Frontal cortex (tissue), 2 donors: Measurements from ENCODE around the gene SLC9C2.

DNA sequence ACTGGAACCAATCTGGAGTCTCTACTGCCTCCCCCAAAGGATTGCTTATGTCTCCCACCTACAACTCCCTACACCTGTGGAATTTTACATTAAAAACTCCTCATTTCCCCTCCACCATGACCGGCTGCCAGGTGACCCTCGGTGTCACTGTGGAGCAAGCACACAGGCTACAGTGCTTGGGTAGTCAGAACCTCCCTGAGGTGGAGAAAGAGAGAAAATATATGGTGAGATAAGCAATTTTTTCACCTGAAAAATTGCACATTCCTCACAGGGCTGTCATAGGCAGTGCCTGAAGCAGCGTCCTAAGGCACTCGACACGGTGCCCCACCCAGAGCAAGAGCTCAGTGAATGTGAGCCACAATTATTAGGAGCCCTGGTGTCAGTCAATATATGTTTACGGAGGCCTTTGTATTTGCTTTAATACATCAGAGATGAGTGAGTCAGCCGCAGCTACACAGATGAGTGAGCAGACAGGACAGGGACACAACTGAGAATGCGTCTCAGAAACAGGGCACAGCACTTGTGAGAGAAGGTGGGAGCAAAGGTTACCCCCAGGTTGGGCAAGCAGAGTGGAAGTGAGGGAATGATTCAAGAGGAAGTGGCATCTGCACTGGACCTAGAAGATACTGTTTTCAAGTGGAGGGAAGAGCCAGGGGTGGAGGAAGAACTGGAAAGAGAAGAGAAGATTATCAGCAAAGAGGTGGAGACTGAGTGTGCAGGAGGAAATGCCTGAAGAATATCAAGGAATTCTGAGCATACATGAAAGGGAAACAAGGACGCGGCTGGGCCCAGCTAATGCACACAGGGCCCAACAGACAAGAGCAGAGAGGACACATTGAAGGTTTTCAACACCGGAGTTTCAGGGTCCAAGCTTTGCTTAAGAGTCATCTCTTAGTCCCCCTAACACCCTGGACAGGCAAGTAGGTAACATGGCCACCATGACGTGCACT is 5.2 kb upstream of the PIGC start:
- RAMPAGE, long total RNA, result no peak

GRCh38 chr1:172449910-172450462 is 6.1 kb upstream of the PIGC start:
- RAMPAGE, long total RNA, result no peak

GRCh38 chr1:172515843-172516312 is 17.1 kb upstream of the SUCO start:
- RAMPAGE, long total RNA, result no peak

GRCh38 chr1:172534076-172534424 is 1.1 kb downstream of the SUCO start:
- RAMPAGE, long total RNA, result no peak

GRCh38 chr1:172704070-172704386 is 45.1 kb downstream of the FASLG start:
- RAMPAGE, long total RNA, result no peak

DNA sequence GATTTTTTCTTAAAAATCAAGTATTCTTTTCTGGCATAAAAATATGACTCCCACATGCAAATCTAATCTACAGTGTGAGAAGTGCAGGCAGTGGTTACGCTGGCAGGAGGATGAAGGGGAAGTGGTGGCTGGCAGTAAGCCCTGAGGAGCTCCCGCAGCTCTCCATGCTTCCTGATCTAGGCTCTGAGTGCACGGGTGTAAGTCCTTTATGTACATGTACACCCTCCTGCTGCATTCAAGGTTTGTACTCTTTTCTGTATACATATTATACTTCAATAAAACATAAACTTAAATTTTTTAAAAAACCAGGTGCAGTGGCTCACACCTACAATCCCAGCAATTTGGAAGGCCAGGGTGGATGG is 67.5 kb upstream of the PRDX6 start:
- RAMPAGE, long total RNA, result no peak

GRCh38 chr1:173415494-173416175 is 61.5 kb upstream of the PRDX6 start:
- RAMPAGE, long total RNA, result no peak

GRCh38 chr1:173437576-173438111 is 39.5 kb upstream of the PRDX6 start:
- RAMPAGE, long total RNA, result no peak

DNA sequence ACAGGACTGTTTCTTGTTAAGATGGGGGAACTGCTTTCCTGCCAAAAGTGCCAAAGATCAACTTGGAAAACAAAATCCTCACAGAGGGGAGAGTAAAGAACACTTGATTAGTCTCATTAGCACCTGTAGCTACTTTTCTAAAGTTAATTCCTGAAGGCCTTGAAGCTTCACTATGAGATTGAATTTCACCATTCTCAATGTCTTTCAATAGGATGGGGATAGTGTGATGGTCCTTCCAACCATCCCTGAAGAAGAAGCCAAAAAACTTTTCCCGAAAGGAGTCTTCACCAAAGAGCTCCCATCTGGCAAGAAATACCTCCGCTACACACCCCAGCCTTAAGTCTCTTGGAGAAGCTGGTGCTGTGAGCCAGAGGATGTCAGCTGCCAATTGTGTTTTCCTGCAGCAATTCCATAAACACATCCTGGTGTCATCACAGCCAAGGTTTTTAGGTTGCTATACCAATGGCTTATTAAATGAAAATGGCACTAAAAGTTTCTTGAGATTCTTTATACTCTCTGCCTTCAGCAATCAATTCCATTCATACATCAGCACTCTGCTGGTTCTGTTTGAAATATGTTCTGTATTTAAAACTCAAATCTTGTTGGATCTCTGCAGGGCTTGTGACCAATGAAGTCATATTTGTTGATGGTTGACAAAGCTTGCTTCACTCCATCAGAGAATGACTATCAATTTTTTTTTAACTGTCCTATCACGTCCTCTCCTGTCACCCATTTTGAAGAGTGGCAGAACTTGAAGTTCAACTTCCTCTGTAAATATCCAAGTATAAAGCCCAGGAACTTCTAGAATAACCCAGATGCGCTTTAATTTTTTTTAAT is 10.6 kb downstream of the PRDX6 start:
- RAMPAGE, long total RNA, result no peak

- RAMPAGE, long total RNA, result no peak
Observed at GRCh38 chr1:173488361-173489158, 11.4 kb downstream of the PRDX6 start.

- RAMPAGE, long total RNA, result no peak
Observed at GRCh38 chr1:173602786-173603745, at the start of gene SLC9C2. TSS of gene SLC9C2 (minus strand) at chr1:173603072.

- RAMPAGE, long total RNA, result no peak
Observed at GRCh38 chr1:173862474-173863160, 5.6 kb upstream of the ZBTB37 start.

GRCh38 chr1:173925895-173926234 is 8.7 kb upstream of the SERPINC1 start:
- RAMPAGE, long total RNA, result no peak

DNA sequence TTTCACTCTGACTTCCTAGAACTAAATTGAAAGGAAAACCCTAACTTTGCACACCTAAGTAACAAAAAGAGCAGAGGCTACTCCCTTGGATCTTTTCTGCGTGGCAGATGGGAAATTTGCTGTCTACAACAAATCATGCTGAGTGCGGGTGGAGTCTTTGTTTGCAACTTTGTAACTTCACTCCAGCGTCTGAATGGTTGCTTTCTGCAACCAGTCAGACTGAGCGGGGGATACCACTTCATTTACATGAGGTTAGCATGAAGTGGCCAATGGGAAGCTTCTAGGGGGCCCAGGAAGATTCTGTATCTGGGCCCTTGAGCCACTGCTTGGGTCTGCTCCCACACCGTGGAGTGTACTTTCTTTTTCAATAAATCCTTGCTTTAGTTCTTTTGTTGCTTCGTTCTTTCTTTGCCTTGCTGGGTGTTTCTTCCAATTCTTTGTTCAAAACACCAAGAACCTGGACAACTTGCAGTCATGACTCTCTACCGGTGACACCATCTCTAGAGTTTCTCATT is 55.6 kb upstream of the RC3H1 start:
- RAMPAGE, long total RNA, result no peak

- RAMPAGE, long total RNA, result no peak
Observed at GRCh38 chr1:174680593-174681067, 232.9 kb downstream of the GPR52 start.

- RAMPAGE, long total RNA, result no peak
Observed at GRCh38 chr1:174817439-174818327, 182.1 kb upstream of the CACYBP start.

DNA sequence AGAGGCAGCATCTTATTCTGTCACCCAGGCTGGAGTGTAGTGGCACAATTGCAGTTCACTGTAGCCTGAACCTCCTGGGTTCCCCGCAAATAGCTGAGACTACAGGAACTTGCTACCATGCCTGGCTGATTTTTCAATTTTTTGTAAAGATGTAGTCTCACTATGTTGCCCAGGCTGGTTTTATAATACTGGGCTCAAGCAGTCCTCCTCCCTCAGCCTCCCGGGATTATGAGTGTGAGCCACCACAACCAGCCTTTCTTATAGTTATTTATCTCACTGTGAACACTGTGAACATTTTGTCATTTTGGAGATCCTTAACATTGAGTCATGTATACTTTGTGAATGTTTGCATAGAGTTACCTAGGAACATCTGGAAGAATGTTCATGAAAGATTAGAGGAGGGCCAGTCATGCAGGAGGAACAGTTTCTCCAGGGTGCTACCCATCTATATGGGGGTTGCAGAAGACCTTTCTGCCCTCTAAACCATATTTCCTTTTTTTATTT is 127.1 kb upstream of the CACYBP start:
- RAMPAGE, long total RNA, result no peak

DNA sequence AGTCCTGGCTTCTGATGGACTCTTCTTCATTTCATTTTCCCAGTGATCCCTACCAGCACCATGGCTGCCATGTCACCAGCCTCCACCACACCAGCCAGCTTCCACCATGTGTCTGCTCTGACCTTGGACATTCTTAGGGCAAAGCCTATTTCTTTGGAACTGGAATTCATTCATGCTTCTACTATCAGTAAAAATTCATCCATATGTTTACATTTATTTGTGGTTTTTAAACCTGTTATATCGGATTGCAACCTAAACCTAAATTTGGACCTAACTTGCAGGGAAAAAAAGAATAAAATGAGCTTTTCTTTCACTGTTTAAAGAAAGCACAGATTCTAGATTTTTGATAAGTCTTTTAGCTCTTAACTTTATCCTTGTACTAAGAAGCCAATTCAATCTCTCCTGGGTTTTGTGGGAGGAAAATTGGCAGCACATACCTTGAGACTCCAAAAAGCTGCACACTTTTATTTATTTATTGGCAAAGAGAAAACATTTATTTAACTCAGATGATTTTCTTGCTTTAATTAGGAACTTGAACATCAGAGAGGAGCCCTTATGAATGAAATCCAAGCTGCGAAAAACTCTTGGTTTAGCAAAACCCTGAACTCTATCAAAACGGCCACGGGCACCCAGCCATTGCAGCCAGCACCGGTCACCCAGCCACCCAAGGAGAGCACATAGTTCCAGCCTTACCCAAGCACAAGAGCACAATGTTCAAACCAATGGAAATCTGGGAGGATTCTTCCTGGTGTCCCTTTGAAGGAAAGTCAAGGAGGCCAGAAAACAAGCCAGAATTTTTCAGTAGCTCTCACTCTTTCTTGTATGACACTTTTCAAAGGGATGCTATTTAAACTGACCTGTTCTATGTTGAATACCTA is 10.2 kb upstream of the CACYBP start:
- RAMPAGE, long total RNA, result no peak

GRCh38 chr1:174998143-174999115 is 1.3 kb upstream of the CACYBP start:
- RAMPAGE, long total RNA, result no peak

DNA sequence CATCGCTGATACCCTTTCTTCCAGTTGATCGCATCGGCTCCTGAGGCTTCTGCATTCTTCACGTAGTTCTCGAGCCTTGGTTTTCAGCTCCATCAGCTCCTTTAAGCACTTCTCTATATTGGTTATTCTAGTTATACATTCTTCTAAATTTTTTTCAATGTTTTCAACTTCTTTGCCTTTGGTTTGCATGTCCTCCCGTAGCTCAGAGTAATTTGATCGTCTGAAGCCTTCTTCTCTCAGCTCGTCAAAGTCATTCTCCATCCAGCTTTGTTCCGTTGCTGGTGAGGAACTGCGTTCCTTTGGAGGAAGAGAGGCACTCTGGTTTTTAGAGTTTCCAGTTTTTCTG is 200.0 kb downstream of the COP1 start:
- RAMPAGE, long total RNA, result no peak